Cardiac ventricle fibroblast (primary cell): ENCODE measurements around a stretch of chr11.

DNA sequence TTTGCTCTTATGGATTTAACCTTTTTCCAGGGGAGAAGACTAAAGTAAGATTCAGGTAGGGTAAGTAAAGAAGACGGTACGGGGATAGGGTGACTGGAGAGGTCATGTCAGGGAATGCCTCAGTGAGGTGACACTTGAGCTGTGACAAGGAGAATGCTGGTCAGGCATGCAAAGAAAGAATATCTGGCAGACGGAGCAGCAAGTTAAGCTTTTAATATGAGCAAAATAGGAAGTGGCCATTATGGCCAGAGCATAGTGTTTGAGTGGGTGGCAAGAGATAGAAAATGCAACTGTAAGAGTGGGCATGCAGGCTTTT is 17.5 kb upstream of the KIAA1549L start:
- RAMPAGE, long total RNA: no peak

DNA sequence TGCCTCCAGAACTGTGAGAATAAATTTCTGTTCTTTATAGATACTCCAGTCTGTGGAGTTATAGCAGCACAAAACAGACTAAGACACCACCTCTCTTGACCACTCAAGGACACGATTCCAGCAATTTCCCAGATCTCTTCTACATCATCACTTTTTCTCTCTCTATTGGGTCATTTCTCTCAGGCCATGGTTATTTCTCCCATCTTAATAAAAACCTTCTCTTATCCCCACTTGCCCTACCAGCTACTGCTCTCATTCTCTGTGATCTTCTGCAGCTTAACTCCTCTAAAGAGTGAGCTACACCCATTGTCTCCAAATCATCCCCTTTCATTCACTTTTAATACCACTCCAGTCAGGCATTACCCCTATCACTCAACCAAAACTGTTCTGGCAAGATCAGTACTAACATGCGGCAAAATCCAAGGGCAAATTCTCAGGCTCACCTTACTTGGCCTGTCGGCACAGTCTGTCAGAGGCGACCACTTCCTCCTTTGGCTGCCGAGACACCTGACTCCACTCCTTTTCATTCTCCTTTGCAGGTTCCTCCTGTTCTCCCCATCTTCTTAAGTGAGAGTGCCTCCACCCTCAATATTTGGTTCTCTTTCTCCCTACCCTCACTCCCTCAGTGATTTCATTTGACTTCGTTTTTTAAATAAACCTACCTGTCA is 4.3 kb downstream of the C11orf91 start:
- RAMPAGE, long total RNA: no peak

DNA sequence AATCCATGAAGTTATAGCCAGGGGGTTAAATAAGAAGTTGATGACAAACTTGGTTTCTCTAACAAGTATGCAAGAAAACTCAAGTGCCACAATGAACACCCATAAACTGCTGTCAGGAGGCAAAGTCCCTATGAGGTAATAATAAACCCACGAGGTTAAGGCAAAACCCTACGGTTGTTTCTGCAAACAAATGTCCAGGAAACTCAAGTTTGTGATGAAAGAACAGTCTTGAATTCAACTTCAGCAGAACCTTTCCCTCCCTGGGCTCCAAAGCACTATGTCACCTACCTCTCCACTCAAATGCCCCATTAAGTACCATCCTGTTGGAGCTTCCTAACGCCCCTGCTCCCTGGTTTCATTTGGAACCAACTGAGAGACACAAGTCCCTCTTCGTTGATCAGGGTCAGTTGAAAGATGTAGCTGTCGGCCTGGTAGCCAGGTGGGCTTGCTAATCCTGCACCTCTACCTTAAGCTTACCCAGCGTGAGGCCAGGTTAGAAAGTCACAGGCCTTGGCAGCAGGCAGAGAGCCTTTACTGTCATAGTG is 2.6 kb upstream of the C11orf91 start:
- RAMPAGE, long total RNA: no peak

DNA sequence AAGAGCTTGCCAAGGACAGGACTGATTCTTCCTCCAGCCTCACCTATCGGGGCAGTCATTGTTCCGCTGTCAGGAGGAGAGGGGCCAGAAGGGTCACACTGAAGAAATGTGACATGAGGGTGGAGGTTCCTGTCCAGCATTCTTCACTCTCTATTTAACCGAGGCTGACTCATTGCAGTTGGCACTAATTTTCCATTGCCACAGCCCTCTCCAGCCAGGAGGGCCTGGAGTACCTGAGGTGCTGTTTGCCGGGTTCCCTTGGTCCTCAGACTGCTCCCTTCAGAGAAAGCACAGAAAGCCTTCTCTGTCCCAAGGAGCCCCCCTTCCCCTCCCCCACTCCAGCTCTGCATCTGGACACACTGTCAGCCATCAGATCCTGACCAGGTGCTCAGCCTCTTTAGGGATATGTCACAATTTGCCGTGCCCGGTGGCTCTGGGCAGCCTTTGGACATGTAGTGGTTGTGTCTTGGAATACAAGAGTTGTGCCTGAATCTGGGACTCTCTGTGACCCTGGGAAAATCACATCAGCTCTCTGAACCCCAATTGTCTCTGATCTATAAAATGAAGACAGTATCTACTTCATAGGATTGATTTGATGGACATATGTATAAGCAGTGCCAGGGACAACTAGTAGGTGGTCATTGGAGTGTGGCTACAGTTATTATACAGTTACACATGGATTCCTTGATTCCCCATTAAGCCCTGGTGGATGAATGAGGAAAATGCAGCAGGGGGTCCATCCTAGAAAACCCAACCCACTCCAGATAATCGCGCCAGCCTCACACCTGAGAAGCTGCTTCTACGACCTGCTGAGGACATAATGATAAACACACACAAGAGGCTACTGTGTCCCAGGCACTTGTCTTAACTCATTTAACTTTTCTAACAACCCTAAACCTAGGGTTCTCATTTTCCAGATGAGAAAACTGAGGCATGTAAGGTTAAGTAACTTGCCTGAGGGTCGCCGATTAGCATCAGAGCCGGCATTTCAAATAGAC is 3.4 kb upstream of the C11orf91 start:
- RAMPAGE, long total RNA: no peak

DNA sequence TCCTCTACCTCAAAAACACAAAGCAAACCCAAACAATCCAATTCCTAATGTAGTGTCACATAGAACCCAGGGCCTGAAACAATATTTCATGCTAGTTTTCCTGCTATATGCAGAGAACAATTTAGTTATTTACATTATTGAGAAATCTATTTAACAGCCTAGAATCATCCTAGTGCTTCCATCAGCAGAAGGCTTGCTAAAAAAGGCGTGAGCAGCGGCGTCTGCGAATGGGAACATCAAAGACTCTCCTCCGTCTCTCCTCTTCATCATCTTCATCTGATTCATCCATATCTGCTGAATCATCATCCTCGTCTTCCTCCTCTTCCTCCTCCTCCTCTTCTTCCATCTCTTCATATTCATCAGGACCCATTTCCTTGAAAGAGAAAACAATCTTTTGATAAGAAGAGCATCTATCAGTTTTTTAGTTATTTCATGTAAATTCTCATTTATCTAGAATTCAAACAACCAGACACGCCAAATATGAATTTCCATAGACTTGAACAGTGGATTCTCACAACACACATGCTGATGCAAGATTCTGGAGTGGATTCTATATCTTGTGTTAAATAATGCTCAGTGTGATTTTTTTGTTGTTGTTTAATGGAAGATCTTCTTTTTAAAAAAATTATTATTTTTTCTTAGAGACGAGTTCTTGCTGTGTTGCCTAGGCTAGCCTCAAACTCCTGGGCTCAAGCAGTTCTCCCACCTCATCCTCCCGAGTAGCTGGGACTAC is 5.7 kb upstream of the CD59 start:
- RAMPAGE, long total RNA: no peak

GRCh38 chr11:33774764-33775198 is 461 bp upstream of the FBXO3 start:
- RAMPAGE, long total RNA: no peak

GRCh38 chr11:33777753-33778260 is 3.5 kb upstream of the FBXO3 start:
- RAMPAGE, long total RNA: no peak

DNA sequence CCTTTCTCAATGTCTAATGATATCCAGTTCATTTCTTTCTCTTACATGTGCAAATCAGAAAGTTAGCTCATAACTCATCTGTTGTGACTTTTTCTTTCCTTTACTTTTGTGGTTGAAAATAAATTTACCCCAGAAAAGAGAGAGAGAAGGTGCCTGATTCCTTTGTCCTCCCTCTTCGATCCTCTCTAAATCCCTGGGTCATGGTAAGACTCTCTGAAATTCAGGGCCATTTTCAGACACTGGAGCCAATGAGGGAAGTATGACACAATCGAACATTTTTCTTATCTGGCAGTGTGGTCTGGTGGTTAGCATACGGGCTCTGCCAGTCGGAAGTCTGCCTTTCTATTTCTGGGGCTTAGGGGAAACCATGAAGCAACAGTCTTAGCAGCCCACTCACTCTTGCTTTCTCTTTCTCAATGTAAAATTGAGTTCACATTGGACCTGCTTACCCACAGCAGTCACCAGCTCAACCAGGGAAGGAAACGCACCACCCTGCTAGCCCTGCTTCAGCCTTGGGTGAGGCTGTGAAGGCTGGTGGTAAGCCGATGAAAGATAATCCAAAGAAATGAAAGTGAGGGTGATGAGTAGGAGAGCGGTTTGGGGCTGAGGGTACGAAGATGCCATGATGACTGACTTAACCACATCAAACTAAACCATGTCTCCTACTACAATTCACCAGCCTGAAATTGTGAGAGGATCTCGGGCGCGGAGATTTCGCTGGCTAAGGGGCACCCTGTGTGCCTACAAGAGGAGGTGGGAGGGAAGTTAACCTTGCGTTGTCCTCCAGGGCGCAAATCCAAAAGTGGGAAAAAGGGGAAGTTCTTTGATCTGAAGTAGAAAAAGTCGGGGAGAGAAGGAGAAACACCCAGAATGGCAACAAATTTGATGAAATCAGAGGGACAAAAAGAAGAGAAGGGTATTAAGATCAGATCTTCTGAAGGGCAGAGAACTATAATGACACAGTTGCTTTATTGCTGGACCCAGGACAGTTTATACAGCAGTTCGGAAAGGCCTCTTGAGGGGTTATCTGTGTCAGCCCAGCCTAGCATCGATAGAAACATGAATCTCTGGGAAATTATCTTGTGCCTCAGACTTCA is 2.0 kb upstream of the LMO2 start:
- RAMPAGE, long total RNA: no peak

DNA sequence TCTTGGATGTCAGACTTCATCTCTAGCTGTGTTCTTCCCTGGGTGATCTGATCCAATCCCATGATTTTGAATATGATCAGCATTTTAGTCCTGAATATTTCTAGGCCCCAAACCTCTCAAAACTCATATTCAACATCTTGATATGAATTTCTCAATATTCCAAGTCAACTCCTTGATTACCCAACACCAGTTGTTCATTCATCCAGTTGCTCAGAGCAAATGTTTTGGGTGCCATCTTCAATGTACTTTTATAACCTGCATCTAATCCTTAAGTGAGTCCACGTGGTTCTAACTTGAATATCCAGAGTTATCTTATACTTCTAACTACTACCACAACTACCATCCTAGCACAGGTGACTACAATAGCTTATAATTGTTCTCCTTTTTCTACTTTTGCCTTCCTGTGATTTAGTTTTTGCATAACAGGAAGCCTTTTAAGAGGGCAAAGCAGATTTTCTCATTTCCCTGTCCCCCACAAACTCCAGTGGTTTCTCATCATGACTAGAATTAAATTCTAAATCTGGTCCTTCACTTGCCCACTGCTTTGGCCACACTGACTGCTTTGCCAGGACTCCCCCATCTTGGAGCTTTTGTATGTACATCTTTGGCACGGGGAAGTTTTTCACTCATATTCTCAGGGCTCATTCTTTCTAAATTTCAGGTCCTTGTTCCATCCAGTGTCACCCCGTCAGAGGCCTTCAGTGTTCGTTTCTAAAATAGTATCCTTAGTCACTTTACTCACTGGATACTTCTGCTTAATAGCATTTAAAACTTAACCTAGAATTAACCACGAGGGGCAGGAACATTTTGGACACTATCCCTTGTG is 1.2 kb upstream of the NAT10 start:
- RAMPAGE, long total RNA: no peak

DNA sequence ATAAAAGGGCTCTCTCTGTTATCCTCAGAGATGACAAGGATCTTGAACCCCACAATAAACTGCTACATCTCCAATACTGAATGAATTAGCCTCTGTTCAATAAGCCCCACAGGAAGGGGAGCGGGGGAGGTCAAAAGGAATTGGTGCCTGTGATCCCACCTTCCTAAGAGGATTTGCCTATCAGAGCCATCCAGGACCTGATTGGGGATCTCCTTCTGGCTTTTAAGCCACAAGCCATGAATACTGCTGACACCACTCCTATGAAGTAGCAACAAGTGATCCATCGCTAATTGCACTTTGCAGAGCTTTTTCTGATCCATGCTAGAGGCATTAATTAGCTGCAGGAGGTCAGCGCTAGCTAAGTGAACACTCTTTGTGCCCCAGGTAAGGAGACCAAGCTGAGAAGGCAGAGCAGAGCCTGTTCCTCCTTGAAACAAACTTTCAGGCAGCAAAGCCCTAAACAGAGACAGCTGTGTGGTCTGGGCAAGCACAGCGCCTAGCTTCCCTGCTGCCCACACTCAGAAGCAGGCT is 122.3 kb downstream of the ABTB2 start:
- RAMPAGE, long total RNA: no peak

DNA sequence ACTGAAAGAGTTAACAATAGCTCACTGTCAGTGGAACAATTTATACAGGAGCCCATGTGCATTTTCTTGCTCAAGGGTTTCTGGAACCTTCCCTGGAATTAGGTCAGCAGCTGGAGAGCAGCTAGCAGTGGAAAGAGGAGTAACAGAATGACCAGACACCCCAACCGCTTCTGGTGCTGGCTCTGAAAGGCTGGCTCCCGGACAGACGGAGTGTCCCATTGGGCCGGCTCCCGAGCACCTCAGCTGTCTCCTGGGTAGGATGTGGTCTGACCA is 44.8 kb downstream of the ABTB2 start:
- RAMPAGE, long total RNA: no peak

- RAMPAGE, long total RNA: no peak
These were observed 17.4 kb upstream of the EHF start for GRCh38 chr11:34603361-34604085.

DNA sequence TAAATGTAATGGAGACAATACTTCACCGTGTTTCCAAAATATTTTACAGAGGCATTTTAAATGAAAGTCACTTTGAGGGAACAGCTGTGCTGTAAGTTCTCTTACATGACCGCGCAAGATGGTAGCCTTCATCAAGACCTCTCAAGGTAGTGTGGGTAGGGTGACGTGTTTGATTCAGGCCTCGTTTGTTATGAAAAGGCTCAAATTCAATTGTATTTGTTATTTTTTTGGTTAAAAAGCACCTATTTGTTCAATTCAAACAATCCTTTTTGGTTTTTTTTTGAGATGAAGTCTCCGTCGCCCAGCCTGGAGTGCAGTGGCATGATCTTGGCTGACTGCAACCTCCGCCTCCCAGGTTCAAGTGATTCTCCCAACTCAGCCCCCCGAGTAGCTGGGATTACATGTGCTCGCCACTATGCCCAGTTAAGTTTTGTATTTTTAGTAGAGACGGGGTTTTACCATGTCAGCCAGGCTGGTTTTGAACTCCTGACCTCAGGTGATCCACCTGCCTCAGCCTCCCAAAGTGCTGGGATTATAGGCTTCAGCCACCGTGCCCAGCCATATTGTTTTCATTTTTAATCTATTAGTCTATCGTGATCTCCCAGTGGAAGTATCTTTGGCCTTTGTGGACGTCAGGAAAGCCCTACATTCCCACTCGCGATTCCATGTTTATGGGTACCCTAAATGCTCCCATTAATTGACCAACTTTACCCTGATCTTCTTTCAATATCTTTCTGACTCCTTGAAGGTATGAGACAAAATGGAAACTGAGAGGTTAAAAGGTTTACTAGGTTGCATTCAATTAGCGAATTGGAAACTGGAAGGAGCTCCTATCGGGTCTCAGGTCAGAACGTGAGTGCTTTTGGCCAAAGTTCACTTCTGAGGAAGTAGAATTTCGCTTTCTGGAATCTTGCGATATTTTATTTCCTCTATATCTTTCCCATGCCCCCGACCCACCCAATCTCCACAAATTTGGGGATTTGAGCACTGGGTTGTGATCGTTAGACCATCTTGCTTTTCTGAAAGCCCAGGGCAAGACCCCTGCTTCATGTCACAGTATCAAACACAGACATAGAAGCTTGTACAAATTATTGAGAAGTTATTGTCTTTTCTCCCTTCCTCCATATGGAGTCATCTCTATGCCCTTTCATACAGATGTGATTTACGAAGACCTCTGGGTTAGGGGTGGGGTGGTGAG is 2.3 kb downstream of the EHF start:
- RAMPAGE, long total RNA: no peak

DNA sequence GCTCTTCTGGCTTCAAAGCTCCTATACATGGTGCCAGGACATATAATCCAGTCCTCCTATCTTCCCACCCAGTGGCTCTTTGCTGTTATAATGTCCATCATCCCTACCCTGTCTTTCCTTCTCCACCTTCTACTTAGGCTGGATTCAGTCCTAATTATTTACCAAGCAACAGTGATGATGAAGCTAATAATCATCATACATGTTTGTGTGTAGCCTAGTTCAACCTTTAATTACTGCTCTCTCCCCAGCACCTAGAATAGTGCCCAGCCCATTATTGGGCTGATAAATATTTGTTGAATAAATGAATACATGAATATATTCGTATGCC is 20.1 kb downstream of the EHF start:
- RAMPAGE, long total RNA: no peak

DNA sequence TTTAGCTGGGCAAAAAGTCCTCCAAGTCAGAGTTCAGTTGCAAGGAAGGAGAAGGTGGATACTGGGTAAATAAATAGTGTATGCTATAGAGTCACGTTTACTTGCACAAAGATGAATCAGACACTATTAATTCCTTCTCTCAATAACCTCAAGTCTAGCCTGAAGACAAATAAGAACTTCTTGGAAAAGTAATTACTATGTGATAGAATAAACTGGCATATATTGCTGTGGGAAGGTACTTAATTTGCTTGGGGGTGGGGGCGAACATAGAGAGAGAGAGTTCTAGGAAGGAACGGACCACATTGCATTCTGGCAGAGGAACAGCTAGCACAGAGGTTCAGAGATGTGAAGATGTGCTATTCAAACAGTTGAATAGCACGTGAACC is 136.3 kb downstream of the EHF start:
- RAMPAGE, long total RNA: no peak

- RAMPAGE, long total RNA: no peak
These were observed 140.7 kb downstream of the APIP start for GRCh38 chr11:34775399-34775870.

DNA sequence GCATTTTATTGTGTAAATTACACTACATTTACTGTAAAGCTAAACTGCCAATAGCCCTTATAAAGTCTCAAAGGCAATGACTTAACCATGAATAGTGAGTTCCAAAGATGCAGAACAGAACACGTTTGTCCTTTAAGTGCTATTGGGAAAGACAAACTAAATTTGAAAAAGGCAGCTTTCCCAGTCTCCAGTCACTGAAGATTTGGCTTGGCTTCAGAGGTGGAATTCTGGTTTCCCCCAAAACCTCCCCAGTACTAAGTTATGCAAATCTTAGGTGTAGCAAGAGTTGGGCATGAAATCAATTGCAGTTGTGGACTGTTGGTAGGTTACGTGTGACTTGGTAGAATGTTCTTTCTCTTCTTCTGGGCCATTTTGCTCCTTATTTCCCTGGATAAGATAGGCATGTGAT is 60.7 kb downstream of the APIP start:
- RAMPAGE, long total RNA: no peak

- RAMPAGE, long total RNA: no peak
These were observed 587 bp downstream of the APIP start for GRCh38 chr11:34915588-34915996.

- RAMPAGE, long total RNA: no peak
These were observed 61.2 kb downstream of the PDHX start for GRCh38 chr11:34977680-34978049.

DNA sequence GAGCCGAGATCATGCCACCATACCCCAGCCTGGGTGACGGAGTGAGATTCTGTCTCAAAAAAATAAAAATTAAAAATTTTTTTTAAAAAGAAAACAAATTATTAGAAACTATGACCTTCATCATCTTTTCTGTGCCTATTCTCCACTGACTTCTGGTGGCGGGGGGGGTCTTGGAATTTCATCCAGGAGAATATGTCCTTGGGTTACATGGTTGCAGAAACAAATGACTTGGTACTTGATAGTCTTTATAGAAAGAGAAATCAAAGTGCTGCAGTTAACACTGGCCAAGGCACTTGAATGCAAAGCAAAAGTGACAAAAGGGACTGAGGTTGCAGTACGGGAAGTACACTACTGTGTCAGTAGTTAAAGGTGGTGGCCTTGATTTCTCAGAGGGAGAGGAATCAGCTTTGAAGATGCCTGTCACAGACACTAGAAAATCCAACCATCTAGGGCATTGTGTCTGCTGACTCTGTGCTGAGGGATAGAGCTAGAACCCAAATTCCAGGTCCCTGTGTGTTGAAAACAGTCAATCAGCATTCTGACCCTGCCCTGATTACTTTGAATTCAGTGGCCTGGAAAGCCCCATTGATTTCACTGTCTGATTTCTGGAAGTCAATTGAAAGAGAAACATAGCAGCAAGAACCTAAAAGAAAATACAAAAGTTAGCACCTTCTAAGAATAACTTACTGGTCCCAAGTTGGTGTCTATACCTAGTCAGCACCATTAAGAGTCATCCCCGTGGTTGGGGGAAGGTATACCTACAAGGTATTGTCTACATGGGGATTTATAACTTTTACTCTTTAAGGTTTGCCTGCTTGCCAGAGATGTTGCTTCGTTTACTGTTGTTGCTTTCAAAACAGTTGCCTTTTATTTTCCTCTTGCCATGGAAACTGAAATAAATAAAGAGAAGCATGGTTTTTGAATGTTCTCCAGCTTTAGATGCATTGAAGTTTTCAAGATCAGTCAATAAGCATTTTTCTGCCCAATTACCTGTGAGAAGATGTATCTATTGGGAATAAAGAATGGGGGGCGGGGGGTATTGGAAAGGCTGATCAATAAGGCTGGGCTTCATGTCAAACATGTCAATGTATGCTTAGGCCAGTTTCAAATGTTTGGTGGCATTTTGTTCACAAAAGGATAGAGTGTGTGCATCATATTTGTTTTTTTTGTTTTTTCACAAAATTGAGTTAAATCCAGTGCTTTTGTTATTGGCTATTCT is 97.2 kb downstream of the PDHX start:
- RAMPAGE, long total RNA: no peak